Bronchial epithelial cell (primary cell): ENCODE measurements around a stretch of chr15.

- RRBS, 2 experiments = 4 to 5% methylated on average over 19 to 22 of the region's 81 CpGs
Measured at GRCh38 chr15:51093505-51094568, 869 bp downstream of the TNFAIP8L3 start.

GRCh38 chr15:51172208-51172667, 77.5 kb upstream of the TNFAIP8L3 start:
- RRBS, 2 experiments = no CpG with 5 or more reads among the region's 3 CpGs

DNA sequence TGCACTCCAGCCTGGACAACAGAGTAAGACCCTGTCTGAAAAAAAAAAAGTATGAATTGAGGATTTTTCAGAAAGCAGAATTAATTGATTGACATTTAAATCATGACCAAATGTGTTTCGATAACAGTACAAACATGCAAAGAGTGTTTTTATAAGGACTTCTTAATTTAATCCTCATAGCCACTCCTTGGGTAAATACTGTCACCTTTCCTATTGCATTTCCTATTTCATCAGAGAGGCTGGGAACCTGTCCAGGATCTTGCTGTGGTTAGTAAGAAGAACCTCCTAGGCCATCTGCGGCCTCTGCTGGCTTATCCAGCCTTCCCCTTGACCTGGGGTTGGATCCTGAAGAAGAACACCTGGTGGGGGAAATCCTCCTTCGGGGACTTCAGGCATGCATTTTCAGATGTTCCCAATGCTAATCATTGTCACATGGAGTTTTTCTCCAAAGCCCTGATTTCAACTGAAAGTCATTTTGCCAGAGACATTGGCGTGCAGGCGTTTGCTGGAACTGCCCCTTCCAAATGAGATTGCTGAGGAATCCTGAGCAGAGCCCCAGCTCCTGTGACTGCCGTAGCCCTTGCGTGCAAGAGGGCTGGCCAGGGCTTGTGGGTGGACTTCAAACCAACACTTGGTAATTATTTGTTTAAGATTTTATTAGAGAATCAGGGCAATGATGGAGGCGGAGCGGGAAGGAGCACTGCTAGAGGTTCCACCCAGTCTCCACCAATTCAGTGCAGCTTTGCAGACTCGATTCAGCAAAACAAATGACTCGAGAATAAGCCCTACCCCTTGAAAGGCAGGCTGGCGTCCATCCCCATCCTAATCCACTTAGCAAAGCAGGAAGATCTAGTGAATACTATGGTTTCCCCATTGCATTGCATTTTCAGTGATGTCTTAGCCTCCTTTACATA, 25.6 kb downstream of the GLDN start:
- RRBS, 2 experiments = no CpG with 5 or more reads among the region's 12 CpGs

- RRBS, 2 experiments = 1% methylated on average over 27 to 30 of the region's 75 CpGs
Measured at GRCh38 chr15:51736624-51737541, 572 bp downstream of the LYSMD2 start.

DNA sequence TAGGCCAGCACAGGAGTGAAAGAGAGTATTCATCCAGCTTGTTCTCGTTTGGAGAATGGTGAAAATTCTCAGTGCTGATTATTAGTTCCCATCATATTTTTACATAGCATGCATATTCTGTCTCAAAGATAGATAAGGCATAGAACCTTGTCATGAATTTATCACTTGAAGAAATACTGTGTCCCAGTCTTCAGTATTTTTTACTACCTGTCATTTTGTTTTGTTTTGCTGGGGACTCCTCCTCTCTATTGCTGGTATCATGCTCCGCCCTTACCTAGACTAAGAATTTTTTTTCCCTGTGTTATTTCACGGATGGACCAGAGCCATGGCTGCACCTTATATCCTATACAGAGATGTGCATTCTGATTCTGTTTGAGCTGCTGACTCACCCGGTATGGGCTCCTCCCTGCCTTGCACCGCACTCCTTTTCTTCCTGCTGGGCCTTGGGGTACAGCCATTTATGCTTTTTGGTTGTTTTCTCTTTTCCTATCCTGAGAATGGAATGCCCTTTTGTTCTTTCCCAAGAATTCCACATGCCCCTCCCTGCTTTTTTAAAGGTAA, 45.1 kb downstream of the TMOD3 start:
- RRBS, 2 experiments = no CpG with 5 or more reads among the region's 5 CpGs

DNA sequence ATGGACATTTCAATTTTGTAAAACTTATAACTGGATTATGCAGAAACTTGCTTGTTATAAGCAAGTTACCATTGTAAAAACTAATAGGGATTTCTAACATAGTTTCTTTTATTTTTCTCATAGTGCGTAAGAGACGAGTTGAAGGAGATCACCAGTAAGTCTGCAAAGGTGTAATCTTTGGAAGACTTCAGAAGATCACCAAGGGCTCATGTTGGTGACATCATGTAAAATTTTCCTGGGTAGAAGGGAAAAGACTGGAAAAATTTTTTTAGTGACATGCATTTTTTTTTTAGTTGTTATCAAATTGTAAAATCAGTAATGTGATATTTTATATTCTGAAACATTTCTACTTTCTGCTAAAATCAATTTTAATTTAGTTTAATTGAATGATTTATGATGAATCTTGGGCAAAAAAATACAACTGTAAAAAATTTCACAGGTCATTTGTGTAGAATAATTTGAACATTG, 62.9 kb downstream of the LEO1 start:
- RRBS, 2 experiments = no CpG with 5 or more reads among the region's 2 CpGs

DNA sequence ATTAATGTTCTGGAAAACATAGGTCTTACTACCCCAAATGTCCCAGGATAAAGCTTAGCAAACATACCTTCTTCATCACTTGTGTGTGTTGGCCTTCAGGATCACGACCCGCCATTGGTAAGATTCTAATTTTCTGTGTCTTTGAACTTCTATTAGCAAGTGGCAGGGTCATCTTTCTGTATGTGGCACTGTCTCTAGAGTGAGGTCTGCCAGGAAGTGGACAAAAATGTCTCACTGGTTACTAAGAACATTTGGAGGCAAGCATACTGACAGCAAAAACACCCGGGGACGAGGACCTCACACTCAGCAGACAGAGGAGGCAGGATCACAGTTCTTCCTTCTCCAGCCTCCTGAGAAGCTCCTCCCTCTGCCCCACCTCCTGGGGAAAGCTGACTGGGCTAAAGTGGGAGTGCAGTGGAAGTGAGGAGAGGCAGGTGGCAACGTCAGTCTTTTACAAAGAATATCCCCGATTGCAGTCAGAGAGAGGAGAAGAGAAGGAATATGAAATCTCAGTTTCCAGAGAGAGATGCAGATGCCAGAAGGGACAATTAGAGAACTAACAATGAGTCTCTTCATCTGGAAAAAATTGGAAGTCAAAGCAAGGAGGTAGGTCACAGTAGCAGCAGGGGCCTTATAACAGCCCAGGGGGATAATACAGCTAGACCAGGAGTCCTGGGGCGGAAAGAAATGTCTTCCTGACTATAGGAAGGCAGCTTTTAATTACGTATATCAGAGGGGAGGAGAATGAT, 47.4 kb downstream of the LEO1 start:
- RRBS, 2 experiments = no CpG with 5 or more reads among the region's 8 CpGs

DNA sequence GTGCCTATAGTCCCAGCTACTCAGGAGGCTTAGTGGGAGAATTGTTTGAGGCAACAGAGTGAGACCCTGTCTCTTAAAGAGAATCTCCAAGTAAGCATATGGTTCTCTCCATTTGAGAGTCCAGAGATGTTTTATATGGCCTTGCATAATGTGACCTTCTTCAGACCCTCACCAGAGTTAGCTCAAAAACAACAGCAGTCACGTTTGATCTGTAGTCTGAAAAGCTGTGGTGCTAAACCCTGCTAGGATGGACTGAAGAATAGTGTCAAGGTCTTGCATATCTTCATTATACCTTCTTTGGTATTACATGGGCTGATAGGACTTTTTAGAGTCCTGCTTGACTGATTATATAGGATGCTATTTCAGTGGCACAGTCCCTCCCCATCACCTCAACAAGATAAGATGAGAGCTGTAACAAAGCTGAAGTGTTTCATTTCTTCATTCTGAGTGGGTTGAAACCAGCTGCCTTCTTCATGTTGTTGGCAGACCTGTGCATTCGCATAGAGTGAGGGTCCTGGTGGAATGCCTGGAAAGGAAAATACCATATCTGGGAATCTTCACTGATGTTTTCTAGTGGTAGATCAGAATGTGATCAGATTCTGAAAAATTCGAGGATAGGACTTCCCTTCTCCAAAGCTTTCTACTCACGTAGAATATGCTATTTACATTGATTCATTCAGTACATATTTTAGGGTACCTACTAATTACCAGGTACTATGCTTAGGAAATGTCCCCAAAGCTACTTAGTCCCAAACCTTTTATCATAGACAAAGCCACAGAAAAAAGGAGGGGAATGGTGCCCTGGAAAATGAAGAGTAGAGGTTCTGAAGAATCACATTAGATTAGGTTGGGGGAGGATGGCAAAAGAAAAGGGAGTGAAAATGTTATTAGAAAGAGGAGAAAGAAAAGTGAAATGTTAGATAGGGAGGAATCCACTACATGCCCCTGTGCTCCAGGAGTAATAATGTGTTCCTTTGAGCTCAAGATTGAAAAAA, 18.4 kb downstream of the MAPK6 start:
- RRBS, 2 experiments = no CpG with 5 or more reads among the region's 4 CpGs

GRCh38 chr15:52045512-52046740, 26.9 kb downstream of the MAPK6 start:
- RRBS, 2 experiments = no CpG with 5 or more reads among the region's 12 CpGs

DNA sequence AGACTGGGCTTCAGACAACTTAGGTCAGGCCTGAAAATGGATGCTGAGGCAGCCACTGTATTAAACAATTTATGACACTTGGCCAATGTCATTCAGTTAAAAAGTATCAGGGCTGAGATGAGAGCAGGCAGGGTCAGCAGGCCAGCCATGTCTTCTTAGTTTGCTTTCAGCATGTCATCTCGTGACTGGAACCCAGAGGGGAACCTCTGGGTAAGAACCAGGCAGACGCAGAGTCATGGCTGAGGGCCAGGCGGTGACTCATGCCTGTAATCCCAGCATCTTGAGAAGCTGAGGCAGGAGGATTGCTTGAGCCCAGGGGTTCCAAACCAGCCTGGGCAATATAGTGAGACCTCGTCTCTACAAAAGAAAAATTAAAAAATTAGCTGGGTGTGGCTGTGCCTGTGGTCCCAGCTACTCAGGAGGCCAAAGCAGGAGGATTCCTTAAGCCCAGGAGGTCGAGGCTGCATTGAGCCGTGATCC, 11.8 kb downstream of the BCL2L10 start:
- RRBS, 2 experiments = no CpG with 5 or more reads among the region's 6 CpGs

DNA sequence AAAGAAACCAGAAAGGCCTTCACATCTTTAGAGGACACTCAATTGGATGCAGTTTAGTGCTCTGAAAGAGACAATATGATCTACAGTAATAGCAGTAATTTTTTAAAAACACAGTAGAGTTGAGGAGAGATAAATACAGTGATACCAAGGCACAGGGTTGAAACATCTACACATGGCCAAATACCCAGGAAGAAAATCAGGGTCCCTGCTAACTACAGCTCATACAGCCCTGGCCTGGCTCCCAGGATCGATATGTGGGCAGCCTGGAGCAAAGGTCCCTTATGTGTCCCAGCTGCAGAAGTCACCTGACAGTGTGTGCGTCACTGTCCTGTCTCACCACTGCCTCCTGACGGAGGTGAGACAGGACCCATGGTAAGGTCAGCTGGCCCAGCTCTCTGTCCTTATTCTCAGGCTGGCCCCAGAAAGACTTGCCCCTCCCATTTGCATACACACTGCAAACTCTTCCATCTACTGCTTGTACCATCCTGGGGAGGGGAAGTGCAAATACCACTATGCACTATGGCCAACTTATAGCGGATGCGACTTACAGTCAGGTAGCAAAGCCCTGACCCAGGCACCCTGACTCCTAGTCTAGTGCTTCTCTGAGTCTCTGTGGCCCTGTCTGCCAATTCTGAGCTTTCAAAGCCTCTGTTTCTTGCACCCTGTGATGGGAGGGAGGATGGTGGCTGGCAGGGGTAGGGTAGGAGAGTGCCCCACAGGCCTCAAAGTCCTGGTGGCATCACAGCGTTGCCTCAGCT, 22.0 kb upstream of the BCL2L10 start:
- RRBS, 2 experiments = no CpG with 5 or more reads among the region's 6 CpGs

DNA sequence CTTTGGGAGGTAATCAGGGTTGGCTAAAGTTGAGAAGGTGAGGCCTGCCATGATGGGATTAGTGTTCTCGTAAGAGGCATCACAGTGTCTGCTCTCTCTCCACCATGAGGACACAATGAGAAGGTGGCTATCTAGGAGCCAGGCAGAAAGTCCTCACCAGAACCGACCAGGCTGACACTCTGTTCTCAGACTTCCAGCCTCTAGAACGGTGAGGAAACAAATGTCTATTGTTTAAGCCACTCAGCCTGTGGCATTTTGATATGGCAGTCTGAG, 32.8 kb downstream of the MYO5C start:
- RRBS, 2 experiments = no CpG with 5 or more reads among the region's 3 CpGs

DNA sequence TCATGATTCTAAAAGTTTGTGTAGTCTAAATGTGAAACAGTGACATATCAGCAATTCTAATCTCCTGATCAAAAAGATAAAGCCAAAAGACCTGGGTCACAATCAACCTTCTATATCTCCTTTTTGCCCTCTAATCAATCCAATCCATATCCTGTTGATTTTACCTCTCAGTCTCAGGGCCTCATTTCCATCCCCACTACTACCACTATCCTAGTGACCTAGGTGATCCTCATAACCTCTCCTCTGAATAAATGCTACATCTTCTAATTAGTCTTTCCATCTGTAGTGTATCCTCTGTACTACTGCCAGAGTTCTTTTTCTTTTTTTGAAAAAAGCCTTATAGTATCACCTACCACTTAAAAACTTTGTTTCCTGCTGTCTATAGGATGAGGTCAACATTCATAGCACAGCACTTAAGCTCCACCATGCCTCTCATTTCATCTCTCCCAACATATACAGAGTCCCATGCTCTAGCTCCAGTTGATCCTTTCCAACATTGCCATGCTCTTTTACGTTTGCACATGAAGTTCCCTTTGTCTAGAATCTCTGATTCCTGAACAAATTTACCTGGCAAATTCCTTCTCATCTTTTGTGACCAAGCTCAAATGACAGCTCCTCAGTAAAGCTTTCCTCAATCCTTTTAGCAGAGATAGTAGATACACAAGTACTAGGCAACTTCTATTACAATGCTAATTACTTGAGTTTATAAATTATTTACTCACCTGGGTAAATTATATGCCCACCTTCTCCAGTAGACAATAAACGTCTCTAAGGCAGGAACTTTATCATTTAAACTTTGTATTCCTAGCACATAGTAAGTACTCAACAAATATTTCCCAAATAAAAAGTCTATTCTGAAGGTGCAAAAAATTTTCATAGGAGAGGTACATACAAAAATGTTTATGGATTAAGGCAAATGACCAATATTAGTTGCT, 26.0 kb upstream of the ARPP19 start:
- RRBS, 2 experiments = no CpG with 5 or more reads among the region's 2 CpGs

- RRBS, 2 experiments = no CpG with 5 or more reads among the region's 1 CpG
Measured at GRCh38 chr15:52657464-52657752, 21.8 kb downstream of the ATOSA start.

GRCh38 chr15:52662887-52663446, 16.2 kb downstream of the ATOSA start:
- RRBS, 2 experiments = no CpG with 5 or more reads among the region's 4 CpGs

GRCh38 chr15:52677496-52677748, 1.8 kb downstream of the ATOSA start:
- RRBS, 2 experiments = no CpG with 5 or more reads among the region's 1 CpG

DNA sequence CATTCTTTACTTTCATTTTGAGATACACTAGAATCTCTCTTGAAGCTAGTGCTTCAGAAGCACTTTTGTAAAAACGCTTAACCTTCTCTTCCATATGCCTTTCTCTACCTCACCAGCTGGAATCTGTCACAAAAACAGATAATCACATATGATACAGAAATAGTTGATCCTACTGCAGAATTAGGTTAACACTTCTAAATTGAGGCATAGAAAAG, 1.5 kb downstream of the ATOSA start:
- RRBS, 2 experiments = no CpG with 5 or more reads among the region's 1 CpG

GRCh38 chr15:52780559-52781133, 9.5 kb downstream of the ONECUT1 start:
- RRBS, 2 experiments = no CpG with 5 or more reads among the region's 17 CpGs